RPMI7951 (cell line): ENCODE results near the genes URB1 and TCP10L.

GRCh38 chr21:29298986-29299276 lies 209 bp downstream of the BACH1 start:
- RAMPAGE, long total RNA: no peak

DNA sequence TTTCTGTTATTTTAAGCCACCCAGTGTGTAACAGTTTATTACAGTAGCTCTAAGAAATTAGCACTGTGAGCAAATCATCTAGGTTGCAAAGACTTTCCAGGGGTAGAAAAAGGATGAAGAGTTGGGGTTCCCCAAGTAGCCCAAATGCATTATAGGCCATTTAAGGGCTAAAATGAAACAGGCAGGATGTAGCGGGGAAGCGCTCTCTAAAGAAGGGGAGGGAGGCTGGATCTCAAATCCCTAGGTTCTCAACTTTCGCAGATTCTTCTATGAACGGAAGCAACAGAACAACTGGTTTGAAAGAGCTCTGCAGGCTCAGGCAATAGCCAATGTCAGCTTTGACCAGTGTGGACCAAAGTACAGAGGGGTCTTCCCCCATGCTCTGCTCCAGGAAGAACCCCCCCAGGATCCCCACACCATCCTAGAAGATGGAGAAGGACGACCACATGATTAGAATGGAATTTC lies 147.8 kb upstream of the KRTAP19-8 start:
- RAMPAGE, long total RNA: no peak

DNA sequence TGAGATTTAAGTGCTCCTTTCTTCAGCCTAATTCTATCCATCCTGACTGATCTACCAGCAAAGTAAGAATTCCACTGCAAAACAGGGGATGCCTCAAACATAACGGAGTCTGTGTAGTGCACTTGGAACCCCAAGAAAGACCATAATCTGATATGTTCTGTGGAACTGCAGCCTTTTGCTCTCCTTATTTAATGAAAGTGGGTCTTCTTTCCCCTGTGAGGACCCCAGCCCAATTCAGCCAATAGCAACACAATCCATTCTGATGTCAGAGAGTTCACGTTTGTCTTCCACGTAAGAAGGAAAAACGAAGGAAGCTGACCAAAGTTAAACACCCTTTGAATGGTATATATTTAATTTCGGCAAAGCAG lies 112.8 kb downstream of the TIAM1 start:
- RAMPAGE, long total RNA: no peak

- RAMPAGE, long total RNA: no peak
Measured at GRCh38 chr21:31647680-31648101, 11.8 kb upstream of the SOD1 start.

DNA sequence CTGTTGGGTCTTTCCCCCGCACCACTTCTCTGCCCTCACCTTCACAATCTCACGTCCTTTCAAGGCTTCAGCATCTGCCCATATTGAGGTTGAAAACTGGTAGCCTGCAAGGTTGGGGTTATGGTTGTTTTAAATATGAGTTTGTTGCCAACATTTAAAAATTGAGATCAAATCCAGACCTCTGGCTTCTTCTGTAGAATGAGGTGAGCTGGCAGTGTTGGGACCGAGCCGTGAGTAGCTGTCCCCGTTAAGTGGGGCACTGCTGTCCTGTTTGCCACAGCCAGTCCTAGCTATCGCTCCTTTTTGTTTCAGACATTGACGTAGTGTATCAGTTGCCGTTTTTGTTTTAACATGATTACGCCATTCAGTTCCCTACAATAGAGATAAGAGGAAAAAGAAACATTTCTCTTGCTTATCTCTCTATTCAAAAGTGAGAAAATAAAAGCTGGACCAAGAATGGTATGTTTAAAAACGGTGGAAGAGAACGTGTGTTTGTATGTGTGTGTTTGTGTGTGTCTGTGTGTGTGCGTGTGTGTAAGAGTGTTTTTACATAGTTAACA lies 65.5 kb downstream of the HUNK start:
- RAMPAGE, long total RNA: no peak

GRCh38 chr21:31974383-31975016 lies 101.7 kb downstream of the HUNK start:
- RAMPAGE, long total RNA: no peak

- RAMPAGE, long total RNA: no peak
Measured at GRCh38 chr21:32389263-32389776, 3.5 kb downstream of the URB1 start.

DNA sequence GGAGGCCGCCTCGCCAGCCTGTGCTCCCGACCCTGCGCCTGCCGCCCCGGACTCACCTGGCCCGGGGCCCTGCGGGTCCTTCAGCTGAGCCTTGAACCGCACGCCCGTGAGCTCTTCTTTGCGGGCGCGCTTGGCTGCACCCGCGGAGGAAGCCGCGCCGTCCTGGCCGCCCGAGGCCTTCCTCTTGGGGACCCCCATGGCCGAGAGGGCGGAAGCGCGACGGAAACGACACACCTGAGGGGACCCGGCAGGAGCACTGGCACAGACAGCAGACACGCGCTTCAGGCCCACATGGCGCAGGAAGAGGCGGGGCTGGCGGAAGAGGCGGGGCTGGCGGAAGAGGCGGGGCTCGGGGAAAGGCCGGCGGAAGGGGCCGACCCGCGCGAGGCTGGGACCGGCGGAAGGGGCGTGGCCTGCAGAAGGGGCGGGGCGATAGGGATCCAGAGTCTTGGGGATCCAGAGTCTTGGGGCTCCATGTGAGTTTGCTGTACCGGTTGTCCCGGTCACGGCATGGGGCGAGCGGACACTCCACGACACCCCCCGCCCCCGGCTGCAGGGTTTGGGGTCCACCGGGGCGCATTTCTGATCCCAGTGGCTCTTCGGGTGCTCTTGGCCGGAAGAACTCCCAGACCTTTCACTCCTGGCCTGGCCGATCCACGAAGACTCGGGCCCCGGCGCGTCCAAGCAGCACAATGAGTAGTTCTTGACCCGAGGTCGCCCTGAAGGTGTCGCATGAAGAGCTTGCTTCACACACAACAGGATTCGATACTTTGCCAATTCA lies at the start of gene URB1:
URB1 (minus strand) TSS at position 300 of the 781 bp plus-strand sequence.
- RAMPAGE, long total RNA: no peak

DNA sequence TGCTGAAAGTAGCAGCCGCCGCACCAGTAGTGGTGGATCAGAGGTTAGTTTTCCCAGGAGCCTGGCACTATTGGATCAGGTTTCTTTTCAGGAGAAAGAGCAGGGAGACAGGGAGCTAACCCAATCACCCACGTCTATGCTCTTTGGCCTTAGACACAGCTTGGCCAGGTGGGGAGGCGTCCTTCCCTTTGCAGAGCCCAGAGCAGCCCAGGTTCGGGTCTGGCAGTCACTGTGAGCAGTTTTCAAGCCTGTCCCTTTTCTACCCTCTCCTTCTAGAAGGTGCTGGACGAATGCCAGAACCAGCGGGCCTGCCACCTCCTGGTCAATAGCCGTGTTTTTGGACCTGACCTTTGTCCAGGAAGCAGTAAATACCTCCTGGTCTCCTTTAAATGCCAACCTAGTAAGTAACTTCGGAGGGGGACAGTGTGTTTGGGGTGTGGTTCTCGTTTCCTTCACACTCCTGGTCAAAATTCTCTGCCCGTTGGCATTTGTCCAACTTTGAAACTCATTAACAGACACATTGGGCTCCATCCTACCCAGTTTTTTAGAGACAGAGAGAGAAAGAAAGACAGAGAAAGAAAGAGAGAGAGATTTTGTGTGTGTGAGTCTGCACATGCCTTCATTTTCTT lies 44.9 kb downstream of the EVA1C start:
- RAMPAGE, long total RNA: no peak

- RAMPAGE, long total RNA: no peak
Measured at GRCh38 chr21:32493020-32493810, 80.7 kb downstream of the EVA1C start.

DNA sequence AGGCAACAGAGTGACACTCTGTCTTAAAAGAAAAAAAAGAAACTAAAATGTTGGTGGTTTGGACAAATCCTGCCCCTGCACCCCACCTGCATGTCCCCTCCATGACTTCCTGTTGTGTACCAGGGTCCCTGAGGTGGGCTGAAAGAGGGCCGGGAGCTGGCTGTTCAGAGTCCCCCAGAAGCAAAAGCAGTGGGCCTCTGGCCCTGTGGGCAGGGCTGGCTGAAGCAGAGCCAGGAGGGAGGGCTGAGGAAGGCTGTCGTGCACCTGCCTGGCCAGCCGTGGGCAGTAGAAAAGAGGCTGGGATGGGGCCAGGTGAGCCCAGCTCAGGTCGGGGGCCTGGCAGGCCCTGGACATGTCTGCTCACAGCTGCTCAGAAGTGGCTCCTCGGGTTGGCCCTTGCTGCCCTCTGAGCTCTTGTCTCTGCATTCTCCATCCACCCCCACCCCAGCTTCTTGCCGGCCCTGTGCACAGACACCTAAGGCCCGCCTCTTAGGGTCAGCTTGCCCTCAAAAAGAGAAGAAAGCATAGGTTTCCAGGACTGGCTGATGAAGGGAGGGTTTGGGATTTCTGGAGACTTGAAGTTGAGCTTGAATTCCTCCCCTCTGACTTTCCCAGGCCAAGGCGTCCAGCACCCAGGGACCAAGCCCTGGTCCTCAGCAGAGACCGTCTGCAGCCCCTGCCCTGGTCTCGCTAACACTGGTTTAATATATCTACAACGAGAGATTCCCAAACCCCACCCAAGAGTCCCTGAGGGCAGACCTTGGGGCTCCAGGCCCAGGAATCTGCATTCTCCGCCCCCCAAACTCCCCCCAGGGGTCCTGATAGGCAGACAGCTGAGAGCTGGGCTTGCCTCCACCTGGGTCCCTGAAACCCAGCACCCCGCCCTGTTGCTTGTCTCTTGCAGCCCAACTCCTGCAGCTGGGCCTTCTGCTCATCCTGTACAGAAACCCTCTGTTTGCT lies 59.9 kb downstream of the TCP10L start:
- RAMPAGE, long total RNA: no peak

DNA sequence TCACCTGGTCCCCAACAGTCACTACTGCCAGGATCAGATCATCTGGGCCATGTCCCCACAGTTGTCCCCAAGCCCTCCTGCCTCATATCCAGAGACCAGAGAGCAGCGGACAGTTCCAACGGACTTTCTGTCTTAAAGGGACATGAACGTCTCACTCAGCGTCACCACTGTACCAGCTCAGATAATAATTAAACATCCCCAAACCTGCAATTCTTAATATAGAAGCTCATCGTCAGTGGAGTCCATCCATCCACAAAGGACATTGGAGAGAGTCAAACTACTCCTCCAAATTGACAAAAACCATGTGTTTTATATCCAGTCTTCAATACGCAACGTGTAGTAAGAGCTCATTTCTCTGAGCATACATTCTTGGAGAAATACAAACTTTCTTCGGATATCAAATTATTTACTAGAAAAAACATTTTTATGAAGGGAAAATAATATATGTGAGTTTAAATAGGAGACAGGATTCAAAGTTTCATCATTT lies at the start of gene TCP10L:
TCP10L (minus strand) TSS at position 107 of the 487 bp plus-strand sequence.
- RAMPAGE, long total RNA: no peak

DNA sequence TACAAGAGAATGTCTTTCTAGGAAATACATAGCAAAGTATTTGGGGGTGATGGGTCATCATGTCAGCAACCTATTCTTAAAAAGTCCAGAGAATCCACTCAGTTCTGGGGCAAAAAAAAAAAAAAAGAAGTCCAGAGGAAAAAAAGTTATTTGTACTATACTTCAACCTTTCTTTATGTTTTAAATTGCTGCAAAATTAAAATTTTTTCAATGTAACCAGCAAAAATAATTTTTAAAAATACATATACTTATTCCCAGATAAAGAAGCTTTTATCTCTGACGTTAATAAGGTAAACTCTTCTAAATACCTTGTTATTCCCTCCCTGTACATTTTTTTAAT lies 21.5 kb downstream of the SYNJ1 start:
- RAMPAGE, long total RNA: no peak

DNA sequence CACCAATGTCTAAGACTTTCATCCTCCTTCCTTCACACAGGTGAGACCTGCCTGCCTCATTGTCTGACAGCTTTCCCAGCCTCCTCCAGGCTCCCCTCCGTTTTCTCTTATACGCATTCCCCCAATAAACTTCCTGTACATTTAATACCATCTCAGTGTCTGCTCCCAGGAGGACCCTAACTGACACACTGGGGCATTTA lies 4.6 kb upstream of the SYNJ1 start:
- RAMPAGE, long total RNA: no peak

GRCh38 chr21:33011364-33011967 lies 14.3 kb upstream of the OLIG2 start:
- RAMPAGE, long total RNA: no peak

DNA sequence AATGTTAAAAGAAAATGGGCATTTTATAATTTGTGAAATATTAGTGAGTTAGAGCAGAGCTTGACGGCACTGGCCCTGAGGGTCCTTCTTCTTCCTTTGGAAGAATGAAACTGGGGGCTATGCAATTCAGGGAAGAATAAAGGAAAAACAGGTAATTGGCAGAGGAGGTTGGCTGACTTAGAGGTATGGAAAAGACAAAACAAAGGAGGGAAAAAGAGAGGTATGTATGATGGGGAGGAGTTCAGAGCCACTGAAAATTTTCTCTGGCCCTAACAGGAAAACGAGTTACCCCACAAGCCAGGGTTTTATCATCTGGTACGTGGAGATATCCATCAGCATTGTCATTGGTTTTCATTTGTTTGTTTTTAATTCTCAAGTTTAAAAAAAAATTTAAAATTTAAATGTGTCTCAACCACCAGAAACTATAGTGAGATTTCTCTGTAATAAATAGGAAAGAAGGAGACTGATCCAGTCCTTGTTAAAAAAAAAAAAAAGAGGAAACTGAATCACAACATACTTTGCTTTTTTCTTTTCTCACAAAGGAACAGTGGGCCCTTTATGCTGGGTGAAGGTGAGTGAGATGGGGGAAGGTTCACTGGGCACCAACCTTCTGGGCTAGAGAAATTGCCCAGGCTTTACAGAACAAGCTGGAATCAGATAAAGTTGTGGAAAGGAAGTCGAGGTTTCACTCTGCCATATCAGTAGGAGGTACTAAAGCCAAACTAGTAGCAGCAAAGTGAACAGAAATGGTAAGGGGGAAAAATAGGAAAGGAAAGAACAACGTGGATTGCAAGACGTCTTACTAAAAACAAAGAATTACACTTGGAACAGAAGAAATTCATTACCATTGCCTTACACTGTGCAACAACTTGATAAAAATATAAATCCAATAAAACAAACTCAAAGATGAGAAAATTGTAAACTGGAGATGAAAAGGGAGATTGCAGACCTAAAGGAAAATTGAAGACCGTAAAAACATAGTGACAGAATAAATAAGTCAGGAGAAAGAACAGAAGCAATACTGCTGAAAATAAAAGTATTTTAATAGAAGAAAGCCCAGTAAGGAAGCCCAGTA lies 2.8 kb downstream of the IFNAR2 start:
- RAMPAGE, long total RNA: no peak

DNA sequence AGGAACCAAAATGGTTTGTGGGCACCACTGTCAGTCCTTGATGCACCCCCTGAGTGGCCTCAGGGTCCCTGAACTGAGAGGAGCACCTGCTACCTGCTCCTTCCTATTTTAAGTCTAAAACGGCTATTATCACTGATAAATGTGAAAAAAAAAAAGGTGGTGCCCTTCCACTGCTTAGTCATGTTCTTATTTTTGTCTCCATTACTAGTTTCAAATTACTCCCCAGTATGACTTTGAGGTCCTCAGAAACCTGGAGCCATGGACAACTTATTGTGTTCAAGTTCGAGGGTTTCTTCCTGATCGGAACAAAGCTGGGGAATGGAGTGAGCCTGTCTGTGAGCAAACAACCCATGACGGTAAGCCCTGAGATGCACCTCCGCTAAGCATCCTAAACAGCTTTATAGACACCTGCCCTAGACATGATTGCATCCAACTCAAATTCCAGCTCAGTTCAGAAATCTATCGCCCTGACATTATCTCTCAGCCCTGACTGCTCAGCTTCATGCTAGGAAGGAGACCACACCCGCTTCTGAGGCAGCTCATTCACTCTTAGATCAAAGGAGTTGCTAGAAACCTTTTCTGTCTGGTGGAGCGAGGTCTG lies 16.8 kb downstream of the IL10RB start:
- RAMPAGE, long total RNA: no peak

GRCh38 chr21:33286086-33286745 lies 20.0 kb downstream of the IL10RB start:
- RAMPAGE, long total RNA: no peak

GRCh38 chr21:33360851-33361288 lies 36.1 kb downstream of the IFNAR1 start:
- RAMPAGE, long total RNA: no peak

DNA sequence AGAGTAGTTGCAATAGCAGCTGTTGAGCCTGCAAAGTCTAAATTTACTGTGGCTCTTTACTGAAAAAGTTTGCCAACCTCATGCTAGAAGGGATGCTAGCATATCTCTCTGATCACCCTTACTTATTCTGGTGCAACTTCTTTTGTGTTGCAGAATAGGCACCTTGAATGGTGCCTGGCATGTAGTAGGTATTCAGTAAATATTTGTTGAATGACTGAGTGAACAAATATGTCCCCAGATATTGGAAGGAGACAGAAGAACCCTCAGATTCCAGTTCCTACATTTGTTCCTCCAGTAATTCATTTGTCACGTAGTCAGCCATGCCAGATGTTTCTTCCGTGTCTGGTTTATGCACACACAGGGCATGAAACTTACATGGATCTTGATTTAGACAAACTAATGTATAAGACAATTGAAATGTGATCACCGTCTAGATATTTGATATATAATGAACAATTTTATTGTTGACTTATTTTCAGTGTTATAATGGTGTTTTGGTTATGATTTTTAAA lies 18.8 kb downstream of the IFNGR2 start:
- RAMPAGE, long total RNA: no peak